Breast epithelium (tissue), 2 donors: ENCODE measurements around the gene NAGPA.

DNA sequence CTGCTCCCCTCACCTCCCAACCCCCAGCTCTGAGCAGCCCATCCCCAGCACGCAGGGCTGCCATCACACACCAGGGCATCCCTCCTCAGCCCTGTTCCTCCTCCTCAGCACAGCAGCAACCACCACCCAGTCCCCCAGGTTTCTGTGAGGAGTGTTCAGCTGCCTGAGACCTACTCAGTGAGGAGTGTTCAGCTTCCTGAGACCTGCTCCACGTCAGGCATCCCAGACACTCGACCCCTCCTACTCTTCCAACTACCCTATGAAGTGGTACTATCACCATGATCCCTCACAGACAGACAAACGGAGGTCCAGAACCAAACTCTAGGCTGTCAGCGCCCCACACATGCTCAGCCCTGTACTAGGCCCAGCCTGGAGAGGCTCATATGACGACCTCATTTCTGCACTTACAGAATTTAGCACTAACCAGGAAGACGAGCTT is 21.0 kb downstream of the CORO7 start:
- PRO-cap: no peak
- RAMPAGE, long total RNA, 2 experiments: no peak in any of the 2 experiments

- PRO-cap: no peak
- RAMPAGE, long total RNA, 2 experiments: no peak in any of the 2 experiments
These were observed 14.9 kb downstream of the CORO7 start for GRCh38 chr16:4401378-4401986.

DNA sequence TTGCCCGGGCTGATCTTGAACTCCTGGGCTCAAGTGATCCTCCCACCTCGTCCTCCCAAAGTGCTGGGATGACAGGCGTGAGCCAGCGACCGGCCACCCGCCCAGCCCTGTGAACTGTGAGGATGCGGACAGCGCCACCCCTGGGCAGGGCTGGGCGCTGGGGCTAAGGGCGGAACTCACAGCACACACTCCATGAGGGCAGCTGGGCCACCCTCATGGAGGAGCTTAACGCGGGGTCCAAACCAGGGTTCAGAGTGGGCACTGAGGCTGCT is 14.0 kb downstream of the CORO7 start:
- PRO-cap: no peak
- RAMPAGE, long total RNA, 2 experiments: no peak in any of the 2 experiments

- PRO-cap: no peak
- RAMPAGE, long total RNA, 2 experiments: no peak in any of the 2 experiments
These were observed 10.1 kb downstream of the HMOX2 start for GRCh38 chr16:4486182-4486726.

- PRO-cap: no peak
- RAMPAGE, long total RNA, 2 experiments: no peak in any of the 2 experiments
These were observed 26.3 kb downstream of the CDIP1 start for GRCh38 chr16:4512033-4512976.

- PRO-cap: no peak
- RAMPAGE, long total RNA, 2 experiments: no peak in any of the 2 experiments
These were observed 15.7 kb downstream of the UBALD1 start for GRCh38 chr16:4599042-4599369.

- PRO-cap: no peak
- RAMPAGE, long total RNA, 2 experiments: no peak in any of the 2 experiments
These were observed 1.1 kb upstream of the MGRN1 start for GRCh38 chr16:4623604-4623907.

GRCh38 chr16:4660297-4661051 is 32.9 kb upstream of the NUDT16L1 start:
- PRO-cap: no peak
- RAMPAGE, long total RNA, 2 experiments: no peak in any of the 2 experiments

GRCh38 chr16:4698229-4699144 is 5.1 kb downstream of the NUDT16L1 start:
- PRO-cap: no peak
- RAMPAGE, long total RNA, 2 experiments: no peak in any of the 2 experiments

DNA sequence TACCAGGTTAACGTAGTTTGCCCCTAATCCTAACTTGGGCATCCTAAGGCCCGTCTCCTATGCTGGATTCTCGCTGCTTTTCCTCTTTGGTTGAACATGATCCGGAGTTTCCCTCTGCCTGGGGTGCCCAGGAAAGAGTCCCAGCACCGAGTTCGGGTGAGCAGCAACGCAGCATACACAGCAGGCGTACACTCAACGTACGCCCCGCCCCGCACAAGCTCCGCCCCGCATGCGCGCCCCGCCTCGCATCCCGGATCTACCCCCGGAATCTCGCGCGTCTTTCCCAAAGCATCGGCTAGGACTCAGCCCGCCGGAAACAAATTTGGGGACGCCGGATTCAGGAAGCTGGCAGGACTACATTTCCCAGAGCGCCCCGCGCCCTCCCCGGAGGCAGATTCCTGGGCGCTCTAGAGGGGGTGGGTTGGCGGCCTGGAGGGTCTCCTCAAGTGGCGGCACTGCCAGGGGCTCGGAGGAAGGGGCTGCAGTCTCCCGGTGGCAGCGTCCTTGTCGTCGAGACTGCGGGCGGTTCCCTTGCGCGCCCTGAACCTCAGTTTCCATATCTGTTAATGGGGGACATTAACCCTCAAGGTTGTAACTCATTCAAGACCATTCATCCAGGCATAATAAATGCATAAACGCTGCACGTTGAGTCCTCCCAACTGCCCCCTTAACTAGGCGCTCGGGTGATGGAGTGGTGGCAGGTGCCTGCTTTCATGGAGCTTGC is 1.7 kb upstream of the ZNF500 start:
- PRO-cap: bidirectional peak, plus-strand start at position 410 of the sequence, minus-strand start at position 175 of the sequence
- RAMPAGE, long total RNA, 2 experiments: no peak in any of the 2 experiments

DNA sequence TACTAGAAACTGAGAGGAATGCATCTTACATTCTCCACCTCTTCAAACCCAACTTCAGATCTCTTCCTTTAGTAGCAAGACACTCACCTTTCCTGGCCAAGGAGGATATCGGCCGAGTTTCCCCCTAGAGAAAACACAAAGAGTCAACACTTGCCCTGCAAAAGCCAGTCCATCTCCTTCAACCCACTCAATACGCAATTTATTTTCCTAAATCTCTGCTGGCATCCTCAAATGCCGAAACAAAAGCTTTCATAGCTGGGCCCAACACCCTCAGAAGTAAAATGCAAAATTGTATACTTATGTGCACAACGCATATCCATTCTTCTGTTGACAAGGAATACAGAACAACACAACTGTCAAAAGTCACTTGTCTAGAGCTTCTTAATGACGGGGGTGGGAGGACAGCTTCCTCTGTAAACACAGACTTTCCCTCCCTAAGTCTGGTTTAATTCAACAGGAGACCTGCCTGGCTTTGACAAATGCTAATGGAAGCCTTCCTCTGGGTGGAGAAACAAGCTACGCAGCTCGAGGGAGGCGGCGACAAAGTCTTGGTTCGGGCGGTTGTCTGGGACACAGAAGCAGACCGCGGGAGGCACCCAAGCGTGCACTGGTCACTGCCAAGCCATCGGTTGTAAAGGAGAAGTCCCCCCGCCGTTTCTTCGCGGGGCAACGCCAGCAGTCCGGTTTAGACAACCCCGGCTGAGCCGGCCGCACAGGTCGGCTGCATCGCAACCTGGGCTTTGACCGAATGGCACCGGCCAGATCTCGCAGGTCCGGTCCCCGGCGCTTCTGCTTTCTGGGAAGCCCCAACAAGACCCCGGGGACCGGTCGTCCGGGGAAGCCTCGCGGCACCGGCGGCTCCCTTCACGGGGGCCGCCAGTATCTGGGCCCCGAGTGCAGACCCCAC is 748 bp downstream of the GLYR1 start:
- PRO-cap: unidirectional peak, plus-strand start at position 581 of the sequence
- RAMPAGE, long total RNA, 2 experiments: no peak in any of the 2 experiments

DNA sequence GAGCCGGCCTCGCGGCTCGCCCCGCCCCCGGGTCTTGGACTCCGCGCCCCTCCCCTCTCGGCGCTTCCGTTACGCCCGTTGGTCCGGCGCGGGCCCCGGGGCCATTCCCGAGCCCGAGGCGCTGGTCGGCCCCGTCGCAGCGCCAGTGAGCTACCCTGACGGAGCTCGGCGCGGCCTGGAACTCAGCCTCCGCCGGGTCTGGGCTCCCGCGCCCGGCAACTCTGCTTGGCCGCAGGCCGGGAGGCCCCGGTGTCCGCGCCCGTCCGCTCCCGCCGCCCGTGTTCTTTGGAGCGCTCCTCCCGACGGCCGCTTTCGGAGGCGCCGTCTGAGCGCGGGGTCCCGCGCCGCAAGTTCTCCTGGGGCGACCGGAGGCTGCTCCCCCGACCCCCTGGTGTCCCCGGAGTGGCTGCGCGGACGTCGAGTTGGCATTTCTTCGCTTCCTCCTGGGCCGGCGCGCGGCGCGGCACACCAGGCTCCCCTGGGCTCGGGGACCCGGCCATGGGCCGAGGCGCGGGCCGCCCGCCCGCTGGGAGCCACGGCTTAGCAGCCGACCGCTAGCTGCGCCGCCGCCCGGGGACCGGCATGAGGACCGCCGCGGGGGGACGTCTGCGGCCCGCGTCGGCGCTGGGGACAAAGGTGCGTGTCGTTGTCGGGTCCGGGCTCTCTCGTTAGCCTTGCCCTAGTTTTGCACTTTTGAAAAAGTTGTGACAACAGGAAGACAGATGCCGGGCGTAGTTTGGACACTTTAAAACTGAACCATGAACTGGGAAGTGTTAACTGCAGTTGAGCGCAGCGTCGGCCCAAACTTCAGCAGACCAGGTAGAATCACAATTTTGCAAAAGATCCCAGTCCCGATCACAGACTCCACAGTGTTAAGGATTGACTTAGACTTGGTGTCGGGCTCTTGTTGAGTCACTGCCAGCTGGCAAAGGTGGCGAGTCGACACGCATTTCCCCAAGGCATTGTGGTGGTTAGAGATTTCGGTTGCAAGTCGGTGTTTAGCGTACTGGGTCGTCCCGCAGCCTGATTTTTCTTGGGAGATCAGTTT is 618 bp downstream of the UBN1 start:
- PRO-cap: unidirectional peak, plus-strand start at position 145 of the sequence; bidirectional peak, plus-strand start at position 690 of the sequence, minus-strand start at position 667 of the sequence
- RAMPAGE, long total RNA, 2 experiments: no peak in any of the 2 experiments

DNA sequence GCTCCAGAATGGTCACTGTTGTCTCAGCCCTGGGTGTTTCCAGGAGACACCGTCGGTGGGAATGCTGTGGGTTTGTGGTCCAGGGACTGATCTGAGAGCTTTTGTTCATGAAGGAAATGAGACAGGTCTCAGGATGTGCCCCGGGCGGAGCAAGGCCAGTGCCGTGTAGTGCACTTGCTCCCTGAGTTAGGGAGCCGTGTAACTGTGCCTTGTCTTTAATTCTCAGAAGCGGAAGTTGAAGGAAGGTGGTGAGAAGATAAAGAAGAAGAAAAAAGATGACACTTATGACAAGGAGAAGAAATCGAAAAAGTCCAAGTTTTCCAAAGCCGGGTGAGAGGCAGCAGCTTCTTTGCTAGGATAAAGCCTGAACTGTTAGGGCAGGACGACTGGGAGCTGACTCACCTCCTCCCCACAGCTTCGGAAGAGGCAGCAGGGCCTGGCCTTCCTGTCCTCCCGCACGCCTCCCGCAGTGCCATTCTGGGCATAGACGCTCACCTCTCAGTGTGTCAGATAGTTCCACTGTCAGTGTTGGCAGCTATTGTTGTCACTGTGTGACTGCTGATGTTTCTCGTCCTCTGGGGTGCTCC is 12.5 kb downstream of the UBN1 start:
- PRO-cap: no peak
- RAMPAGE, long total RNA, 2 experiments: no peak in any of the 2 experiments

DNA sequence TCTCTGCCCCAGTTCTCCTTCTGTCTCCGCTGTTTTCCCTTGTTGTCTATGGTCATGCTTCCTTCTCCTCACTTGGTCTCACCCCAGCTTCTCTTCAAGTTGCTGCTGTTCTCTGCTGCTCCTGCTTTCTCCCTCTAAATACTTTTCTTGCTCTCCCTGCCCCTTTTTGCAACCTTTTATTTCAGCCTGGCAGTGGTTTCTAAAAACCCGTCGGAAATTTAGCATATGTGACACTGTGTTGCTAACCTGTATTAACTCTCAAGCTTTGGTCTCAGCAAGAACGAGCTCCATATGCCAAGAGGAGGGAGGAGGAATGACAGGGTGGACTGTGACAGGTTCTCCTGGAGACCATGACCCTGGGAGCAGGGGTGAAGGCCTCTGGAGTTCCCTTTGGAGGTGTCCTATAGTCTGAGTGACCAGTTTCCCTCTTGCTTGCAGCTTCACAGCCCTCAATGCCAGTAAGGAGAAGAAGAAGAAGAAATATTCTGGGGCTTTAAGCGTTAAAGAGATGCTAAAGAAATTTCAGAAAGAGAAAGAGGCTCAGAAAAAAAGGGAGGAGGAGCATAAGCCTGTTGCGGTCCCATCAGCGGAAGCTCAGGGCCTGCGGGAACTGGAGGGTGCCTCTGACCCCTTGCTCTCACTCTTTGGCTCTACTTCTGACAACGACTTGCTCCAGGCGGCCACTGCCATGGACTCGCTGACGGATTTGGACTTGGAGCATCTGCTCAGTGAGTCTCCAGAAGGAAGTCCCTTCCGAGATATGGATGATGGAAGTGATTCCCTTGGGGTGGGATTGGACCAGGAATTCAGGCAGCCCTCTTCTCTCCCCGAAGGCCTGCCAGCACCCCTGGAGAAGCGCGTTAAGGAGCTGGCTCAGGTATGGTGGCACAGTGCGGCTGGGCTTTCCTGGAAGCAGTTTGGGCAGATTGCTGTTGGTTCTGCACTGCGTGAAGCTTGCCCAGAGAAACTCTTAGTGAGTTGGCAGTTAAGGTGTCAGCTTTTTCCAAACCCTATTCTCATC is 13.3 kb downstream of the UBN1 start:
- PRO-cap: no peak
- RAMPAGE, long total RNA, 2 experiments: no peak in any of the 2 experiments

DNA sequence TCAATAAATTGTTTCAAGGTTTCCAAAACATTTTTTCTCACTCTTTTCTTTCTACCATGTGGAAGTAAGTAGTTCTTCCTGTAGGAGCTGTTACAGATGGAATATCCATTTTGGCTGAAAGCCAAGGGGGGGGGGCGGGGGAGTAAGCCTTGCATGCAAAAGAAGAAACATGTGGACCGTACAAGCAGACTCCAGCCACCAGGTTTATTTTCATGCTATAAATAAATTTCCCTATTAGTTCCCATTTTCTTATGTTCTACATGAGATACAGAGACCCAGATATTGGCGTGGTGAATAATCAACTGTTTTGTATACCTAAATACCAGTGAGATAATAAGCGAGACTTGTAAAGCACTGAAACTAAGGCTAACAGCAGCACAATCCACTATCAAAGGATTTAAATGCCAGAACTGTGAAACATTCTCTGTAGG is 35.1 kb downstream of the UBN1 start:
- PRO-cap: no peak
- RAMPAGE, long total RNA, 2 experiments: no peak in any of the 2 experiments

DNA sequence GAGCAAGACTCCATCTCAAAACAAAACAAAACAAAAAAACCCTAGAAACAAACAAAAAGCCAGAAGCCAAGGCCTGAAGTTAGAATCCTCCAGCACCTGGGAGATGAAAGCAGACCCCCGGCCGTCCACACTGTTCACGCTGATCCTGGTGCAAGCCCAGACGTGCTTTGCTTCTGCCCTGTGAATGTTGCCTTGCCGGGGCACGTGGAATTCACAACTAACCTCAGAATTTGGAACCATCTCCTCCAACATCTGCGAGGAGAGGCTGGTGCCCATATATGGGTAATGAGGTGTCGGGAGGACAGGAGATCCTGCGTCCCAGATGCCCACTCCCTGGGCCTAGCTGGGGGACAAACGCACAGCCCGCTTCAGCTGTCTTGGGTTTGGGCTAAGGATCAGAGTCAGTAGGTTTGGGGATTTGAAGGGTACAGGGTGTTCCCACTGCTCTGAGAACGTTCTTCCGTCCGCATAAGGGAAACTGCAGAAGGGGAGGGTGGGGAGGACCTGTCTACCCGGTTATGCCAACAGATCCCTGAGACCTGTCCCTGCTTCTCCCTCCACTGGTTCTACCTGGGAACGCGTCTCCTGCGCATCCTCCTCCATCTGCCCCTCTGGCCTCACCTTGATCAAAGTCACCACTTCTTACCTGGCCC is 14.2 kb downstream of the PPL start:
- PRO-cap: no peak
- RAMPAGE, long total RNA, 2 experiments: no peak in any of the 2 experiments

DNA sequence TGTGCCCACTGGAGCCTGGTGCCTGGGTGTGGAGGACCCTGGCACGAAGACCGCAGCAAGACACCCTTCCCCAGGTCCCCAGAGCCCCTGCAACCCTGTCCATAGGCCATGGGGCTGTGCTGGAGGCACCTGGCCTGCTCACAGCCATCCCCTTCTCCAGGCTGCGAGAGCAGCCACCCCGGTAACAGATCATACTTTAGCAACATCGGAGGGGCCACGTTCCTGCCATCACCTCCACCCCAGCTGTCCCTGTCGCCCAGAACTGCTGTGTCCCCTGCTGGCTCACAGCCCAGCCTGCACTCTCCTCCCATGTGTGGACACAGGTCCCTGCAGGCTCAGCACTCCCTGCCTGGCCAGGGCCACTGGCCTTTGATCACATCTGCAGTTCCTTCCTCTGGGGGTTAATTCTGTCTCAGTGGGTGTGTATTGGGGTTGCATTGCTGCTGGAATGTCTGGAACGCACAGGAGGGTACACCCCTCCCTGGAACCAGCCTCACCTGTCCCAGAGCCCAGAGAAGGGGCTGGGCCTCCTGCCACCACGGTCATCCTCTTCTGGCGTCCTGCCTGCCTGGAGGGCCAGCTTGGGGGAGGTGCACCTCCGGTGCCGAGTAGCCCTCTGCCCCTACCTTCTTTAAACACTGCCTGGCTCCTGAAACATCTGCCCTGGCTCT is 12.1 kb downstream of the PPL start:
- PRO-cap: no peak
- RAMPAGE, long total RNA, 2 experiments: no peak in any of the 2 experiments

DNA sequence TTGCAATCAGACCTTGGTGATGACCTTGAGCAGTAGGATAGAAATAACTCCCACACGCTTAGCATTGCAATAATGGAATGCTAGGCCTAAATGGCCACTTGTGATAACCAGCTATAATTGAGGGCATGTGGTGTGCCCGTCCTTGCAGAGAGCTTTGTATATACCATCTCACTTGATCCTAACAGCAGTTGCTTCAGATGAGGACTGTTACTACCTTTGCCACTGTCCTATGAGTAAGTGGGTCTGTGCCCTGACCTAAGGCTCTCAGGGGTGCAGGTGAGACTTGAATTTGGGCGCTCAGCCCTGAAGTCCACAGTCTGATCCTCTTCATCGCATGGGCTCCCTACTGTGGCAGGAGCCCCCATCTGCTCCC is 30.8 kb downstream of the NAGPA start:
- PRO-cap: no peak
- RAMPAGE, long total RNA, 2 experiments: no peak in any of the 2 experiments

GRCh38 chr16:5018617-5019369 is 14.9 kb downstream of the NAGPA start:
- PRO-cap: no peak
- RAMPAGE, long total RNA, 2 experiments: no peak in any of the 2 experiments

GRCh38 chr16:5033752-5034079 is at the start of gene NAGPA:
Gene NAGPA (minus strand): TSS chr16:5033935.
- PRO-cap: bidirectional peak, plus-strand start at chr16:5033955, minus-strand start at chr16:5033863
- RAMPAGE, long total RNA, 2 experiments: no peak in any of the 2 experiments